ENCODE data around the gene GP5.

GRCh38 chr3:192867631-192868433 lies 49.8 kb downstream of the MB21D2 start:
- PRO-cap, 2 experiments = no peak in any of the 2 experiments

DNA sequence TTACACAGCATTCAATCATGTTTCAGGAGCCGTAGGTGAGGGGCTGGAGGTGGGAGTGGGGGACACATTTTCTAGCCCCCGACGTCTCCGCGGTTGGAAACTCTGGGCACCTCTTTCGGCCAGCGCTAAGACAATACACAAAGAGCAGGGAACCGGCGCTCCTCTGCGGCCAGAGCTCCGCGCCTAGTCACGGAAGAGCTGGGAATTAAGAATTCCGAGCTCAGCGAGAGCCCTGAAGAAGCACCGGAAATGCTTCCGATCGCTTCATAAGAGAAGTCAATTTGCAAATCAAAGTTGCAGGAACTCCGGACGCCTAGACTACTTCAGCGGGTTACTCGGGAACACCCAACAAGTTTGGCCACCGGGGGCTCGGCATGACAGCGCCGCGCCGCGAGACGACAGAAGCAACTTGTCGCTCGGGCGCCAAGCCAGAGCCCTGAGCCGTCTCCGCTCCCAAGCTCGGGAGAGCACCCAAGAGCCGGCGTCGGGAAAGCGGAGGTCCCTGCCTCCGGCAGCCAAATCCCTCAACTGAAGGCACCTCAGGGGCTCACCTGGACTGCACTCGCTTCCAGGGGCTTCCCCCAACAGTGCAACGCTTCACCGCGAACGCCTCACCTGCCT lies 809 bp downstream of the MB21D2 start:
- PRO-cap, 2 experiments = peak in 1 of 2 experiments; most common plus-strand start position 133 of the sequence (in 1)

DNA sequence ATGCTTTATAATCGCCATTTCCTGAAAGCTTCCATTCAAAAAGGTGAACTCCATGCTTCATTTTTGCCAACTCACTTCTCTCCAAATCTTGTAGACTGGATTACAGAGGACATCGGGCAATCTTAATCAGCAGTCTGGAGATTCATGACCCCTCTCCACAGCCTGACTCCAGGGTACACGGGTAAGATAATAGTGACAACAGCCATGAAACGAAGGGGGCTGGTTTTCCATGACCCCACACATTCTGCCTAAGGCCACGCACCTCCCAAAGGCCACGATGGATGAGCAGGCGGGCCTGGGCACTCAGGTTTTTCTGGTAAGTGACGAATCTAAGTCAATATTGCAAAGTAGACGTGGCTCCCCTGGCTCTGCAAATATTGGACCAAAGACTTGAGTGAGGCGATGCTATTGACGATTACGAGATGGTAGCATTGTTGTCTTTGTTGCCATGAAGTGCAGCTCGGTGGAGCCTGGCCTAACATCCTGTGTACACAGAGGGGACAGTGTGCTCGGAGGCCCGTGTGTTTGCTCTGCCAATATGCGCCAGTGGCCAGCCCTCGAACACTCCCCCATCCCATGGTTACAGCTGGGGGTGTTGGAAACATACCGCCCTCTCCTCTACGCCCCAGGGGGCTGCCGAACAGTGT lies 119.0 kb downstream of the OPA1 start:
- PRO-cap, 2 experiments = no peak in any of the 2 experiments

GRCh38 chr3:193777575-193777982 lies 184.6 kb downstream of the OPA1 start:
- PRO-cap, 2 experiments = no peak in any of the 2 experiments

DNA sequence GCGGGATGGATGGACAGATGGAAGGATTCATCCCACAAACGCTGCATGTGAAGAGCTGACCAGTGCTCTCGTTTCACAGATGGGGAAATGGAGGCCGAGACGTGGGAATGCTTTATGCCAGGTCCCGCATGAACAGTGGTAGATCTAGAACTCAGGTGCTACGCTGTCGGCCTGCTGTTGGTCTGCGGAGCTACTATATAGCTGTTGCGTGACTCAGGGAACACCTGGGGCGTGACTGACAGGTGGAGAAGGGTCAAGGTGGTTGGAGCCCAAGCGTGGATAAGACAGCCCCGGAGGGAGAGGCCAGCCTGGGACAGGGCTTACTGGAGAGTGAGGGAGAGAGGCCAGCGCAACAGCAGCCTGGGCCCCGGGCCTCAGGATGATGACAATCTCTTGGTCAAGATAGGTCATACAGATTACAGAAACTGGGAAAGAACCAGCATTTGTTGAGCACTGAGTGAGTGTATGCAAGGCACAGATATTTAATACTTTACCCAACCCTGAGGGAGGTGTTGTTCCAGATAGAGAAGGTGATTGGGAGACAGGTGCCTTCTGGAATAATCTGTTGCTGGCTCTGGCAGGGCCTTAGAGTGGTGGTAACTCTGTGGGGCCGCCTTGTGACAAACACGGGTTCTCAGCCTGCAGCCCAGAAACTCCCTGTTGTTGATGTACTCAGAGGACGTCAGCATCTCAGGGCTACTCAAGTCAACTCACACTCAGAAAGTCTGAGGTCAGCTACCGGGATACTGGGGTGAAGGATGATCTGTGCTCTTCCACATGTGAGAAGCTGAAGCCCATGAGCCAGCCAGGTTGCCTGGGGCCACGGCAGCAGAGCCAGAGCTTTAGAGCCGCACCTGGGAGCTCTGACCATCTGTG lies 265.5 kb upstream of the HES1 start:
- PRO-cap, 2 experiments = no peak in any of the 2 experiments

DNA sequence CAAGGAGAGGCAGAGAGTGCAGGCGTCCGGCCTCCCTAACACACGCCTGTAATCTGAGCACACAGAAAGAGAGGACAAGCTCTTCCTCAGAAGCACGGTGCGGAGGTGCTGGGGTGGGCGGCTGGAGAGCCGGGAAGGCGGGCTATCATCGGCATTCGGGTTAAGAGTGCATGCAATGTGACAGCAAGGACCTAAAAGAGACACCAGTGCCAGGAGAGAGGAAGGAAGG lies 238.1 kb upstream of the HES1 start:
- PRO-cap, 2 experiments = peak in 1 of 2 experiments; most common minus-strand start position 55 of the sequence (in 1)

DNA sequence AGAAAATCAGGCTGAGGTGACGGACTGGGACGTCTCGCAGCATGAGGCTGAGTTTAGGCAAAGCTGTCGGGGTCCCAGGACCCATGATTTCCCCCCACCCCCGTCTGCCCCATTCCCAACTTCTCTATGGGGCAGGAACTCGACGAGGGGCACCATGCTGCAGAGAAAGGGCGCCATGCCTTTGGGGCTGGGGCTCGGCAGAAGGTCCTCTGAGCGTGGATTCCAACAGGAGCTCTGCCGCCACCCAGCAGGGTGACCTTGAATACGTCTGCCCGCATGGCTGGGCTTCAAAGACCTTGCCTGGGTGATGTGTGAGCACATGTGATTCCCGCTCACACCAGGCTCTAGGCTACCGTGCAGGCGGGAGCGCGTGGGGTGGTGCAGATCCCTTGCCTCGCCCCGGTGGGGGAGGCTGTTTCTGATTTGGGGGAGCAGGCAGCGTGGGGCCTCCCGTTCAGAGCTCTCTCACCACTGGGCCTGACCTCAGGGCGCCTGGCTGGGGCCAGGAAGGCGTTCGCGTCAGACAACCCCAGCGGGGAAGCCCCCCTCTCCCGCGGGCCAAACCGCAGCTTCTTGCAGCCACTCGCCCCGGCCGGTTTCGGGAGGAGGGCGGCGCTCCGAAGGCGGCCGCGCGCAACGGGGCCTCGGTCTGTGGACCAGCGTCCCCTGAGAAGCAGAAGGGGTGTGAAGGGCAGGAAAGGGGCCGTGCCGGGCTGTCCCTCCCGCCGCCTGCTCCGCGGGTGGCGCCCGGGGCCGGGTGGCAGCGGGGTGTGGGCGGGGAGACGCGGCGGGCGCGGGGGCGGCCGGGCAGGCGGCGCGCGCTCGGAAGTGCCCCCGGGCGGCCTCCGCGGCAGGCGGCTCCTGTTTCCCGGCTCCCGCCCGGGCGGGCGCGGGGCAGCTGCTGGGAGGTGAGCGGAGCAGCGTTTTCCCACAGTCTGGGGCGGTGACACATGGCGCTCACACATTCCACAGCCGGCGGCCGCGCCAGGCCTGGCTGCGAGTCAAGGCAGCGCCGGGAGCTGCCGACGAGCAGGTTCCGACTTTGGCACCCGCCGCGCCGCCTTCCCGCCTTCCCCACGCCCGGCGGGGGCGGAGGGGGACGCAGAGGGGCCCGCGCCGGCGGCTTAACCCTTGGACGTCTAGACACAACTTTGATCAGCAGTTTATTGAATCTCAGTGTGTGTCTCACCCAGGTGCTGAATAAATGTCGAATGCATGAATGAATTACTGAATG lies 65.2 kb upstream of the HES1 start:
- PRO-cap, 2 experiments = peak in 1 of 2 experiments; most common plus-strand start position 676 of the sequence (in 1); most common minus-strand start position 479 of the sequence (in 1)

DNA sequence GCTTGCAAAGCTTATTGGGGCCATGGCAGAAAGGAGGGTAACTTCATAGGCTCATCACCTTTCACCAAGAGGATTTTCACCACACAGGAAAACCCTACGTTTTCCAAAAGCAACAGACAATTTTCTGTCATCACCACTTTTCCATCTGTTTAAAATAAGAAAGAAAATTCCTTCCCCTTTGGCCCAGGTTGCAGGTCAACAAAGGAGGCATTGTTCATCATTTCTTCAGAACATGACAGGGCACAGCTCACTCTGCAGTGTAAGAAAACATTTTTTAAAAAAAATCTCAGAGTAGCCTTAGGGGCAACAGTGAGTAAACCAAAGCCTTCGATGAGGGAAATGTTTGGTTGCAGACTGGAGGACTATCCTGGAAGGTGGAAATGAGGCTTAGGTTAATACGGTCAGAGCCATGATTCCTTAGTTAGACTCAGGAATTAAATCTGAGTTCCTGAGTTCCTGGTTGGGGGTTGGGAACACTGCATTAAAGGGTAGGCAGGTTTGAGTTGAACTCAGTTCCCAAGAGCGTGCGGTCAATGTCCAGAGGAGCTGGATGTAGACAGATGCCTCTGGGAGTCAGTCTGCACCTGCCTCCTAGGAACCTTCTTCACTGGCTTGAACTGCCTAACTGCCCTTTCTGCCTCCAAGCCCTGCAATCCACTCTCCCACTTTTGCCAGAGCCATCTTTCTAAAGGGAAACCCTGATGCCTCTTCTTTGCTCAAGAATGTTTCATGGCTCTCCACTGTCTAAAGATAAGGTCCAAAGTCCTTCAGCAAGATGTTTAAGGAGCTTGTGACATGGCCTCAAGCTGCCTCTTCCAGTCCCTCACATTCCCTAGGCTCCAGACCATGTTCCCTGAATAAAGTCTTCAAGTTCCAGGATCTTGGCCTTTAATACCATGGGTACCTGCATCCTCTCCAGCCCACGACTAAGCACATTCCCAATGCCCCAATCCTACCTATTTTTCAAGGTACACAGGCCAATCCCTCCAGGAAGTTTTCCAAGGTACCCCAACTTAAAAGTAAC lies 3.2 kb upstream of the HES1 start:
- PRO-cap, 2 experiments = no peak in any of the 2 experiments

- PRO-cap, 2 experiments = no peak in any of the 2 experiments
Measured at GRCh38 chr3:194150132-194150704, 14.3 kb downstream of the HES1 start.

- PRO-cap, 2 experiments = no peak in any of the 2 experiments
Measured at GRCh38 chr3:194194649-194195078, 58.7 kb downstream of the HES1 start.

DNA sequence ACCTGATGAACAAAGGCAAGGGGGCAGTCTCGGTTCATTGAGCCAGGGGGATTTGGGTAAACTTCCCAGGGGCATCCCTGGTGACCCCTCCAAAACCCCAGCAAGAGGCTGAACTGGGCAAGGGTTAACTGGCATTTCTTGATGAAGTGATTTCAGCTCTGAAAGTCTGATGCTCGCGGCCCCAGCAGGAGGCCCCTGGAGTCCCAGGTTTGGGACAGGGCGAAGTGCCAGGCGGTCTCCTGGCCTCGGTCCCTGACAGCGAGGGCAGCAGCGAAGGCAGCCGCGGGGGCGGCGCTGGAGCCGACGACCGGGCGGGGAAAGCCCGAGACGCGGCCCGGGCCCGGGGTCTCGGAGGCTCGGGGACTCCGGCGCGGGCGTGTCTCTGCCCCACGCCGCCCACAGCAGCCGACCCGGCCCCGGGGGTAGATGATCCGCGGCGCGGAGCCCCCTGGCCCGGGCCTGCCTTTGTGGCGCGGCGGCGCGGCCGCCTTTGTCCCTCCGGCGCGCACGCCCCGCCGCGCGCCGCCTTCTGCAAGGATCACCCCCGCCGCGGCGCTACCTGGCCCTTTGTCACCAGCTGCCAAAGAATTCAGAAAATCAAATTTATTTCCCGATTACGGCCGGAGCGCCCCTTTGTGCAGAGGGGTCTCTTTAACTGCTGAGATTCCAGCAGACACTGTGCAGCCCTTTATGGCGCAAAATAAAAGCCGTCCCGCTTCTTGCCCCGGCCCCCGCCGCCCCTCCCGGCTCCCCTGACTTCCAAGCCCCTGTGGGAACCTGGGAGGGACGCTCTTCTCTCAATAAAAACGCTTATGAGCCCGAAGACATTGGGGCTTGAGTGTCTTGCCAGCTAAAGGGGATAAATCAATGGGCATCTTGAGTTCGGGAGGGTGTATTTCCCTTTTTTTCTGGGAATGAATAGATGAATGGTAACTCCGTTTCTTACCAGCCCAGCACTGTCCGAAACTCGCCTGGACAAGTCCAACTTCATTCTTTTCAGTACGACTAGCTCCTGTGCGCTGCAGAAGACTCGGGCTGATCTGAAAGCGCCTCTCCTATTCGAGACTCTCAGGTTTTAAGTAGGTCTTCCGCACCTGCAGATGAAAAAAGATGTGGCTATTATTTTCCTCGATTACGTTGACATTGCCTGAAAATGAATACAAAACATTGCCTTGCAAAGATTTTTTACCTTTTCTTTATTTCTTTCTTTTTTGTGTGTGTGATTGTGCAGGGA lies 68.3 kb downstream of the HES1 start:
- PRO-cap, 2 experiments = no peak in any of the 2 experiments

DNA sequence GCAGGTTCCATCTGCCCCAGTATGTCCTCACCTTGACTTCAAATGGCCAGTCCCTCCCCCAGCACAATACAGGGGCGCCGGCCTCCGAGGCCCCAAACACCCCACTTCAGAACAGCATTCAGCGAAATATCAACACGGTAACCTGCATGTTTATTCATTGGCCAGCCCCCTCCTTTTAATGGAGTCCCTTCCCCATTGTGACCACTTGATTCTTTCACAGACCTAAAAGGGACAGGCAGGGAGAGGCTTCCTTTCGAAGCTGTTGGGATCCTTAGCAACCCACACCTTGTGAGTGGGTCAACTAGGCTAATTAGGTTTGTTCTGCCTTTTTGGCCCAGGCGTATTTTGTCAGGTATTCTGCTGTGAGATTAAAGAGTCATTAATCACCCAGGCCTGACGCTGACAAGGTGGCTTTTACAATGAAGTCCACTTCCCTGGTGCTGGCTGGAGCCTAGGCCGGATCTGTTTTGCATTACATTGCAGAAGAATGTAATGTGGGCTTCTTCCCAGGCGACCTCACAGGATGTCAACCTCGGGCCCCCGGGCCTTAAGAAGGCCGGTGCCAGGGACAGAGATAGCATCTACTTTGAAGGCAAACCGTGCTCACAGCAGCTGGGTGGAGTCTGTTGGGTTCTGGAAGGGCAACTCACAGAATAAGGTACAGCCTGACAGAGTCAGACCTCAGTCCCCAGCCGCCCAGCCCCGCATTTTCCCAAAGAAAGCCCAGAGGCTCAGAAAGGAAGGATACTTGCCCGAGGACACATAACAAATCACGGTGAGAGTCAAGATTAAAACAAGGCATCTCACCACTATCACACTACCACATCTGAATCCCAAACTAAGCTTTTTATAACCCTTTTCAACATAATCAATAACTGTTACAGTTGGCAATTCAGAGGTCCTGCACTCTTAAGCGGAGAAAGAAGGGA lies 76.9 kb downstream of the HES1 start:
- PRO-cap, 2 experiments = no peak in any of the 2 experiments

GRCh38 chr3:194250161-194250784 lies 100.9 kb downstream of the CPN2 start:
- PRO-cap, 2 experiments = no peak in any of the 2 experiments

GRCh38 chr3:194250785-194251088 lies 100.4 kb downstream of the CPN2 start:
- PRO-cap, 2 experiments = no peak in any of the 2 experiments

GRCh38 chr3:194274277-194274930 lies 76.7 kb downstream of the CPN2 start:
- PRO-cap, 2 experiments = no peak in any of the 2 experiments

- PRO-cap, 2 experiments = peak in 1 of 2 experiments; most common plus-strand start chr3:194300669 (in 1)
Measured at GRCh38 chr3:194300109-194300794, 50.9 kb downstream of the CPN2 start.

GRCh38 chr3:194321658-194321942 lies 29.5 kb downstream of the CPN2 start:
- PRO-cap, 2 experiments = no peak in any of the 2 experiments

DNA sequence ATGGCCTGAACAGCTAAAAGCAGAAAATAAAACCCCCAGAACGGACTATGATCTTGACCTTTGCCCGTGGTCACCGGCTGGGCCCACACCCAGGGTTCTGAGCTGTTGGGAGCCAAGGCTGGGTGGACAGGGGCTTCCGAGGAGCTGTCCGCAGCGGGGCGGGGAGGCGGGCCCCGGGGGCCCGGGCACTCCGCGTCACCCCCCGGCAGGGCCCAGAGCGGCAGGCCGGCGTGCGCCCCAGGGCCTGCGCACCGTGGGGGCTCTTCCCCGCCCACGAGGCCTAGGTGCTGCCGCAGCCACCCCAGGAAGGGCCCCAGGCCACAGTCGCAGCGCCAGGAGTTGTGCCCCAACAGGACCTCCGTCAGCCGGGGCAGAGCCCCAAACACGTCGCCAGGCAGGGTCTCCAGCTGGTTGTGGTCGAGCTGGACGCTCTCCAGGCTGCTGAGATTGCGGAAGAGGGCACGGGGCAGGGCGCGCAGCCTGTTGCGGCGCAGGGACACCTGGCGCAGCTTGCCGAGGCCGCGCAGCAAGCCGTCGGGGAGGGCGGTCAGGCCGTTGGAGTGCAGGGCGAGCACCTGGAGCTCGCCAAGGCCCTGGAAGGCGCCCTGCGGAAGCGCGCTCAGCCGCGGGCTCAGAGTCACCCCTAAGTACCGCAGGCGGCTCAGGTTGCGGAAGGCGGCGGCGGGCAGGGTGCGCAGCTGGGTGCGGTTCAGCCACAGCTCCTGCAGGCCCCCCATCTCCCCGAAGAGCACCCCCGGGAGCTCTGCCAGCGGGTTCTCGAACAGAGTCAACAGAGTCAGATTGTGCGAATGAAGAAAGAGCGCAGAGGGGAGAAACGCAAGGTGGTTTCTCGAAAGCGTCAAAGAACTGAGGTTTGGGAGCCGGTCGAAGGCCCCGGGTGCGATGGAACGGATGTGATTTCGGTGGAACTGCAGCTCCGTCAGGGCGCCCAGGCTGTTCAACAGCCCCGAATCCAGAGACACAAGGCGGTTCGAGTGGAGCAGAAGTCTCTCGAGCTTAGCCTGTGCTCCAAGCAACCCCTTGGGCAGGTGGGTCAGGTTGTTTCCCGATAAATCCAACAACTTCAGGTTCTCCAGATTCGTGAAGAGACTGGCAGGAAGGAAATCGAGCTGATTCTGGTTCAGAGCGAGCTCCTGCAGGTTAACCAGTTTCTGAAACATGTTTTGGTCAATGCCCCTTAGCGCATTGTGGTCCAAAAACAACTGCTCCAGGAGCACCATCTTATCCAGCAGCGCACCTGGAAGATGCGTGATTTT lies 1.9 kb downstream of the GP5 start:
- PRO-cap, 2 experiments = no peak in any of the 2 experiments

GRCh38 chr3:194399173-194399542 lies at the start of gene GP5:
Gene GP5 (minus strand): TSS chr3:194399266.
- PRO-cap, 2 experiments = no peak in any of the 2 experiments

DNA sequence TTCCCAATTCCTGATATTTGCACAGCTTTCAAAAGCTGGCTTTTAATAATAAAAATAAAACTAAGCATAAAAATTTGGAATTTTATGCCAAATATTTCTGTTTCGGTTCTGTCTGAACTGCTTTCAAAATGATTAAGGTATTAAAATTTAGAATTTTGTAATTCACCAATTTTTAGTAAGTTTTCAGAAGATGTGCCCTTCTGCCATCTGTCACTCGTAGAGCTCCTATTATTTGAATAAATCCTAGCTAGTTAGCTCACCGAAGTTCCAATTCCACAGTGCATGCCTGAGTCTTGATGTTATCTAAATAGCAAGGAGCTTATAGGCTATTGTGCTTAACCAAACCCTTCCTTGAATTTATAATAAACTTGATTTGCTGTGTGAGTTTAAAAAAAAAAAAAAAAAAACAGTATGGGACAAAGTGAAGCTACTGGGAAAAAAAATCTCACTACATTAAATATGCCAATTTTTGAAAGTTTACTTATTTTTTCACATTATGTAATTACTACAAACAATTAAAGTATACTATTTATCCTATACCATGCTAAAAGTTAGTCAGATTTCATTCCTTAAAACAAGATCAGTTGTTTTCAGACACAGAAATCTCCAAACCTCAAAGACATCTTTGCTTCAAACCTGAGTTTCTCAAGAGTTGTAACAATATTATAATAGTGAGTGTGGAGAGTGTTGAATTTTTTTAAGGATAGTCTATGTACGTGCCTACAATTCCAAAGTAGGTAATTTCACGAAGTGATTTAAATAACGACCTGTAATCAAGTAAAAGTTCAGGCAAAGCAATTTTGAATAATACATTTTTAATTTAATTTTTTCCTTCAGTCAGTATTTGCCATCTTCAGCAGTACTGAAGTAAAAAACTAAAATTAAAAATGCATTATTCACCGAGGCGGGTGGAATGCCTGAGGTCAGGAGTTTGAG lies 18.5 kb downstream of the ATP13A3 start:
- PRO-cap, 2 experiments = peak in 1 of 2 experiments; most common minus-strand start position 277 of the sequence (in 1)